HGPS cell (cell line): ENCODE measurements around the genes PNPLA1 and PXT1.

GRCh38 chr6:36120171-36120869, 10.0 kb upstream of the MAPK13 start:
- RRBS = 38% methylated on average over 4 of the region's 14 CpGs

GRCh38 chr6:36139417-36140049, 9.2 kb downstream of the MAPK13 start:
- RRBS = no CpG with 5 or more reads among the region's 9 CpGs

- RRBS = no CpG with 5 or more reads among the region's 5 CpGs
Measured at GRCh38 chr6:36235313-36235800, 34.5 kb upstream of the PNPLA1 start.

GRCh38 chr6:36247575-36248200, 22.2 kb upstream of the PNPLA1 start:
- RRBS = no CpG with 5 or more reads among the region's 9 CpGs

DNA sequence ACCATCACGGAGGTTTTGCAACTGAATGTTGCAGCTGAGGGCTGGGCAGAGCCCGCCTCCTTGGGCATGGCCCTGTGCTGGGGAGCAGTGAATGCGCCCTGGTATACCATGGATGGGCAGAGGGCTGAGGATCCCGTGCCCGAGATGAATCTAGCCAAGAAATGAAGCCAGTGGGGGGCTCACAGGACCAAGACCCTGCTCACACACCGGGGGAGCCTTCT, at the start of gene PNPLA1:
Gene PNPLA1 (plus strand): TSS at position 63 of the 221 bp plus-strand sequence.
- RRBS = 42% methylated on average over 1 of the region's 6 CpGs

GRCh38 chr6:36350552-36351532, 14.2 kb upstream of the BNIP5 start:
- RRBS = no CpG with 5 or more reads among the region's 15 CpGs

GRCh38 chr6:36360510-36360951, 23.8 kb upstream of the BNIP5 start:
- RRBS = no CpG with 5 or more reads among the region's 9 CpGs

DNA sequence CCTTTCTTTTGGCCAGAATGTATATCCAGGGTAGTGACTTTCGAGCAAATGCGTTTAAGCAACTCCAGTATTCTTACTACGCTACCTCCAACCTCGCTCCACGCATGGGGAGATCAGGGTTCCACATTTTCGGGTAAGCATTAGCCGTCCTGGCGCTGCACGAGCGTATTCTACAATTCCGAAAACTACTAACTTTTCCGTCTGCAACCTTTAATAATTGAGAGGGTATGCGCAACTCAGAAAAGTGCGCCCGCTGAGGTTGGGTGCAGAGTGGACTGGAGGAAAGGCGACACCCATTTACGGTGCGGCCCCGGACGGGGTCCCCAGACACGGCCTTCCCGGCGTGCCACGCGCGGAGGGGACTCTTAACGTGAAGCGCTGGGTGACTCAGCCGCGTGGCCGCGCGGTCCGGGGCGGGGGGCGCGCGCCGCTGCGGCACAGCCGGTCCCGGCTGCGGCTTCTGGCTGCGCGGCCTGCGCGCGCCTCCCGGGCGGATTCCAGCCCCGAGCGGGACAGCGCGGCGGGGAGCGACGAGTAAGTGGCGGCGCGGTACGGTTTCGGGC, at the start of gene PXT1:
Gene PXT1 (minus strand): TSS at position 277 of the 563 bp plus-strand sequence.
- RRBS = 1% methylated on average over 32 of the region's 62 CpGs

GRCh38 chr6:36486738-36487554, 44.1 kb downstream of the KCTD20 start:
- RRBS = no CpG with 5 or more reads among the region's 11 CpGs

- RRBS = no CpG with 5 or more reads among the region's 4 CpGs
Measured at GRCh38 chr6:36516514-36517040, 30.7 kb downstream of the STK38 start.

GRCh38 chr6:36541808-36542217, 5.5 kb downstream of the STK38 start:
- RRBS = no CpG with 5 or more reads among the region's 4 CpGs

- RRBS = no CpG with 5 or more reads among the region's 4 CpGs
Measured at GRCh38 chr6:36643480-36643926, 35.0 kb upstream of the CDKN1A start.

GRCh38 chr6:36679653-36679924, 1.1 kb downstream of the CDKN1A start:
- RRBS = 2% methylated on average over 7 of the region's 22 CpGs

DNA sequence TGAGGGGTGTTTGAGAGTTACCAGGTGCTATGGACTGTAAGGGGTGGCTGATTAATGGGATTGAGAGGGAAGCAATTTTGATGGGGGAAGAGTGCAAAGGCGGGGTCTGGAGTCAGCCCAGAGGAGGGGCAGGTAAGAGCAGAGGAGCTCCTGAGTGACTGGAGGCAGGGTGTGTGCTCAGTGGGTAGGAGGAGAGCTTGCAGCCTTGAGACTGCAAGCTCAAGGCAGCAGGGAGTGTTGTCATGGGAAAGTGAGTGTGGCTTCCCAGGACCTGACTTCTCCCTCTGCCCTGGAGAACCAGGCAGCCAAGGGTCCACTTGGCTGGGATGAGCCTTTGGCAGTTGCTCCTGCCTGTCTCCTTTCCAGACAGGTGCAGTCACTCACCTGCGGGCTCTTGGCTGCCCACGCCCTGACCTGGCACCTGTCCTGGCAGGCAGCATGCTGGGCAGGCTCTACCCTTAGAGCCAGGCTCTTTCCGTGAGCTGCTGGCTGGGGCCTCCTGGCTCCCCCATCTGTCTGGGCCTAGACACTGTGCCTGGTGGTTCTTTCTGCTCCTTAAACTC, 54.3 kb downstream of the RAB44 start:
- RRBS = no CpG with 5 or more reads among the region's 4 CpGs

DNA sequence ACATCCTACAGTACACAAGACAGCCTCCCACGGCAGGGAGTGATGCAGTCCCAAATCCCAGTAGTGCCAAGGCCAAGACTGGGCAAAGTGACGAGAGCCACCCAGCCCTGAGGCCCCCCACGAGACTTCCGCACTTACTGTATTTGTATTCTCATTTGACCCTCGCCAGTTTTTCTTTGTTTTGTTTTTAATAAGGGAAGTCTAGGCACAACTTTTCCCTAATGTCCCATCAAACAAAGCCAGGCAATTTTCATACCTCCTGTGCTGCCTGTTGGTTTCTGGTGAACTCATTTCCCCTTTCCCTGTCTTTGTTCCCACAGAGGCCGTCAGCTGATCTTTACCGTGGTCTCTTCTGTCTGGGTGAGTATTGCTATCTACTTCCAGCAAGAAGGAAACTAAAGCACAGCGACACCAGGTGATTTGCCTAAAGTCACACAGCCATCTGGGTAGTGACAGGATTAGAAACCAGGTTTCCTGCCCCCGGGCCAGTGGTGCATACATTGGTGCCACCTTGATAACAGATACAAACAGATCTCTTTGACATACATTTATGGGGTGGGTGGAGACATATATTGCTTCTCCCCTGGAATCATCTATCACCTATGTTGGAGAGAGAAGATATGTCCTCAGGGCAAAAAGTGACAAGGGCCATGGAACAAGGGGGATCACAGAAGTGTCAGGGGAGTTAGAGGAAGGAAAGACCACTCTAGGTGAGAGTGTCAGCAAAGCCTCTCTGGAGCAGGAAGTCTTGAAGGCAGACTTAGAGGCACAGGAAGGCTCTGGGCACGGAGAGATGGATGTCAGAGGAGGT, 59.6 kb downstream of the RAB44 start:
- RRBS = no CpG with 5 or more reads among the region's 10 CpGs

DNA sequence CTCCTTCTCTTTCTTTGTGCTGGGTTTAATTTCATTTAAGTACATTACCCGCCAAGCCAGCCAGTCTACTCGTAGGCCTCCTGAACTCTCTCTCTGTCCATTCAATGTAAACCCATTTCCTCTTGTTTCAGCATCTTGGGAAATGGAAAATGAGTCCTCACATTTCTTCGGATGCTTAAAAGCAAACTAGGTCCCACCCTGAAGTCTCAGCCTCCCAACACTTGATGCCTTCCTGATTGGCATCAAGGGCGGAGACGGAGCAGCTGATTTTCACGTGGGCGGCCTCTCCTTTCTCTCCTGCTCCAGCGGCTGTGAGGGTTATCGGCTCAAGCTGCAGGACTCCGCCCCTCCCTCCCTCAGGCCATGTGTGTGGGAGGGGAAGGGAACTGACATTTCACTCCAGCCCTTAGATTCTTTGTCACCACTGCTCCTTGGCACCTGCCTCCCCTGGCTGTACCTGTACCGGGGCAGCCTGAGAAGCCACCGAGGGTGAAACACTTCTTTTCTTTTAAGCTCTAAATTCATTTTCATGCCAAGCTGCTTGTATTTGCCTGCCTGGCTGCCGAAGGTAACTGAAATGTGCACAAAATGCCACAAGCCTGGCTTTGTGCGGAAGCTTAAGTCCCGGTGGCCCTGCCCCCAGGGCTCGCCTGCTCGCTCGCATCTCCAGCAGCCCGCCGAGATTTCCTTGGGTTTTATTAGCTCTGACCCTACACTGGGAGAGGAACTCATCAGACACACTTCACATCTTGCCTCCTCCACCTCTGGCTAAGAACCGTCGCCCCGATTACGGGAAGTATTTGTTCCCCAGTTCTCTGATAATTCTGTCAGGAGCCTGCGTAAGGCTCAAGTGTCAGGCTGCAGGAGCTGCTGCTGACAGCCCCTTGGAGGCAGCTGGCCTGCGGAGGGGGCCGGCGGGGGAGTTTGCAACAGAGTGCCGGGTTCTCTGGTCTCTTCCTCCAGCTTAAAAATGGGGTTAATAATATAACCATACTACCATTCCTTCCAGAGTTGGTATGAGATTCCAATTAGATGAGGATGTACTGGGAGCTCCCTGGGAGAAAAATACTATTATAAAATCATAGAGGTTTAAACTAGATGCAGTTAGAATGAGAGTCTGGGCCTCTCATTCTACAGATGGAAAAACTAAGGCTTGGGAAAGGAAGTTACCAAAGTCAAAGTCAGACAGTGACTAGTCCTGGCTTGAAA, 9.6 kb upstream of the CPNE5 start:
- RRBS = no CpG with 5 or more reads among the region's 29 CpGs

DNA sequence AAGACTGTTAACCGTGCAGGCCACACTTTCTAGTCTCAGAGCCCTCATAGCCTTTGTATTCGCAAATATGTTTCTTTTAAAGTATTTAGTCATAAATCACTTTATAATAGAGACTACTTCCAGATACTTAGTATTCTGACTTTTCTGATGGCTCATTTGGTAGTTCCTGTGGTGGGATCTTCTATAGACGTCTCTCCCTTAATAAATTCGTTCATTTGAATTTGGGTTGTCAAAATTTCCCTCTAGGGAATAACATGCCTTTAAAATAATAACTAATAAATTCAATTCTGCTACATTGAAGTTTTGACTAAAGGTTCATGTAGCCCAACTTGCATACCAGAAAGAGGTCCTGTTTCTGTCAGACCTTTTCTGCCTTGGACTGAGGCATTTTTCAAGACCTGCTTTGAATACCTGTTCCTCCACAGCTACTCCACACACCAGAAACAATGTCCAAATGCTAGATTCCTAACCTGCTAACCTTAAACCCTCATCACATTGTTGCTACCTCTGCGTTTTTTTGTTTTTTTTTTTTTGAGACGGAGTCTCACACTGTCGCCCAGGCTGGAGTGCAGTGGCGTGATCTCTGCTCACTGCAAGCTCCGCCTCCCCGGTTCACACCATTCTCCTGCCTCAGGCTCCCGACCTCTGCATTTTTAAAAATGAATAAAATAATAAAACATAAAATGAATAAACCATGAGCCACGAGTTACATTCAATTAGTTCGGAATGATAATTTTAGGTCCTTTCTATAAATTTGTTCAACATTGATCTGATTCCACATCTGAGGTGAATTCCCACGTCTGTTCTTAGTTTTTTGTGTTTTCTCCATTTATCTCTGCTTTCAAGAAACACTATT, 1.1 kb downstream of the C6orf89 start:
- RRBS = no CpG with 5 or more reads among the region's 14 CpGs

- RRBS = no CpG with 5 or more reads among the region's 9 CpGs
Measured at GRCh38 chr6:36963387-36963973, 8.9 kb downstream of the PI16 start.

- RRBS = no CpG with 5 or more reads among the region's 8 CpGs
Measured at GRCh38 chr6:36978288-36978984, 7.6 kb downstream of the MTCH1 start.